Ascending aorta (tissue), 1 donor: ENCODE measurements around the gene BCL2L13.

GRCh38 chr22:16592867-16593186, 217 bp upstream of the CCT8L2 start:
- PRO-cap: no peak

- PRO-cap: no peak
Observed at GRCh38 chr22:17035854-17036698, 28.1 kb upstream of the GAB4 start.

GRCh38 chr22:17198421-17199078, 20.7 kb downstream of the ADA2 start:
- PRO-cap: no peak

- PRO-cap: no peak
Observed at GRCh38 chr22:17230053-17230723, 11.0 kb upstream of the ADA2 start.

- PRO-cap: no peak
Observed at GRCh38 chr22:17477319-17477999, 85.8 kb upstream of the SLC25A18 start.

GRCh38 chr22:17578135-17578826, 15.0 kb downstream of the SLC25A18 start:
- PRO-cap: no peak

DNA sequence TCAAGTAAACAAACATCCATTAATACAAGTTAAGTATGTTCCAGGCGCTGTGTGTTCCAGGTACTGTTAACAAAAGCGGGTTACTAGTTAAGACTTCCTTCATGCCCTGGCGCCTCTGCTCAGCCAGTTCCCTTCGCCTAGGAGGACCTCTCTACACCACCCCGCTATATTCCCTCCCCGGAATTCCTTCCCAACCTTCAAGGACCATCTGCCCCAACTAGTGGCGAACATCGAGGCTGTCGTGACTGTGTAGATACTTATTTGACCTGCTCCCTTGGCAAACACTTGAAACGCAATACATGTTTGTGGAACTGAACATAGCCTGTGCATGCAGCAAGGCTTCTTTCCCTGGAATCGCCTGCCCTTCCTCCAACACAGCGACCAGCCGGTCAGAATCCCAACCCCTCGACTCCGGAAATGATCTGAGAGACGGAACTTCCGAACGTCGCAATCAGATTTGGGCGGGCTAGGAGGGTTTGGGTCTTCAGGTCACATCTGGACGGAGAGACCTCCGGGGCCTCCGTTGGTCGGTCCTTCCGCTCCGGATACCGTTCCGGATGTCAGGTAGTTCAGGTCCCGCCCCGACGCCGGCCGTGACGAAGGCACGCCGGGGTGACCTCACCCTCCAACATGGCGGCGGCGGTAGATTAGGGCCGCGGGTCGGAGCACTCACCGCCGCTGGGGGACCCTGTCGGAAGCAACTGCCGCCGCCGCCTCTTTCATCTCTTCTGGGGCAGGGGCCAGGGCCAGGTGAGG, at the start of gene BCL2L13:
BCL2L13 (plus strand) TSS at position 621 of the 756 bp plus-strand sequence.
- PRO-cap: bidirectional peak, plus-strand start at position 645 of the sequence, minus-strand start at position 547 of the sequence

- PRO-cap: no peak
Observed at GRCh38 chr22:17701953-17702676, 63.6 kb downstream of the BCL2L13 start.

GRCh38 chr22:17739699-17740216, 34.5 kb downstream of the BID start:
- PRO-cap: no peak

- PRO-cap: no peak
Observed at GRCh38 chr22:17758016-17758645, 16.1 kb downstream of the BID start.

GRCh38 chr22:17773621-17774195, 561 bp downstream of the BID start:
- PRO-cap: no peak

- PRO-cap: no peak
Observed at GRCh38 chr22:17884011-17884533, 109.8 kb upstream of the BID start.

DNA sequence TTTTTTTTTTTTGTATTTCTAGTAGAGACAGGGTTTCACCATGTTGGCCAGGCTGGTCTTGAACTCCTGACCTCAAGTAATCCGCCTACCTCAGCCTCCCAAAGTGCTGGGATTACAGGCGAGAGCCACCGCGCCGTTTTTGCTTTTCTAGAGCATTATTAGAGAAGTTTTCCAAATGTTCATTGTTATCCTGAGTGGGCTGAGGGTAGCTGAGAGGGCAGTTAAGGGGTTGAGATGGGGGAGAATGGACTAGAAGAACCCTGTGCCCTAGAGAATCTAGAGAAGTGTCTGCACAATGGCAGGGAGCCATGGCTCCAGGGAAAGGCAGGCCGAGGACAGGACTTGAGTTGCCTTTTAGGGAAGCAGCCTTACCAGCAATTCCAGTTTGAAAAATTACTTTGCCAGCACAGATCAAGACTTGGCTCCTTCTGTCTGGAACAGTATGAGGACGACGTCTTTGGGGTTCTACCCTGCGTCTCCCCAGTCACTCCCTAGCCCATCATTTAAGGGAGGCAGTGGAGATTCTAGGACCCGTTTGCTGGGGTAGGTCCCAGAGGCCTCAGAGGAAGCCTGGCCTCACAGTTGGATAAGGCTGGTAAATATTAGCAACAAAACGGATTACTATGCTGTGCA, 25.7 kb upstream of the MICAL3 start:
- PRO-cap: no peak

DNA sequence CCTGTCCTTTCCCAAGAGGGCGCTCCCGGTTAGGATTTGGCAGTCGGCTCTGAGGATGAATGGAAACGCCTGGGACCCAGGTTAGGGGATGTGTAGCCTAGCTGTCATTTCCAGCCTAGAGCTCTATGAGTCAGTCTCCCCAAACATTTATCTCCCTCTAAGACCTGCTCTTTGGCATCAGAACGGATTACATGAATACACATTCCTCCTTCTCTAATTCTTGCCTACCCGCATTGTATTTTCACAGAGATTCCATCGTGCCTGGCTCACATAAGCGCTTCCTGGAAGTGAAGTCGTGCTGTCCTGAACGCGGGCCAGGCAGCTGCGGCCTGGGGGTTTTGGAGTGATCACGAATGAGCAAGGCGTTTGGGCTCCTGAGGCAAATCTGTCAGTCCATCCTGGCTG, 7.3 kb downstream of the USP18 start:
- PRO-cap: no peak

DNA sequence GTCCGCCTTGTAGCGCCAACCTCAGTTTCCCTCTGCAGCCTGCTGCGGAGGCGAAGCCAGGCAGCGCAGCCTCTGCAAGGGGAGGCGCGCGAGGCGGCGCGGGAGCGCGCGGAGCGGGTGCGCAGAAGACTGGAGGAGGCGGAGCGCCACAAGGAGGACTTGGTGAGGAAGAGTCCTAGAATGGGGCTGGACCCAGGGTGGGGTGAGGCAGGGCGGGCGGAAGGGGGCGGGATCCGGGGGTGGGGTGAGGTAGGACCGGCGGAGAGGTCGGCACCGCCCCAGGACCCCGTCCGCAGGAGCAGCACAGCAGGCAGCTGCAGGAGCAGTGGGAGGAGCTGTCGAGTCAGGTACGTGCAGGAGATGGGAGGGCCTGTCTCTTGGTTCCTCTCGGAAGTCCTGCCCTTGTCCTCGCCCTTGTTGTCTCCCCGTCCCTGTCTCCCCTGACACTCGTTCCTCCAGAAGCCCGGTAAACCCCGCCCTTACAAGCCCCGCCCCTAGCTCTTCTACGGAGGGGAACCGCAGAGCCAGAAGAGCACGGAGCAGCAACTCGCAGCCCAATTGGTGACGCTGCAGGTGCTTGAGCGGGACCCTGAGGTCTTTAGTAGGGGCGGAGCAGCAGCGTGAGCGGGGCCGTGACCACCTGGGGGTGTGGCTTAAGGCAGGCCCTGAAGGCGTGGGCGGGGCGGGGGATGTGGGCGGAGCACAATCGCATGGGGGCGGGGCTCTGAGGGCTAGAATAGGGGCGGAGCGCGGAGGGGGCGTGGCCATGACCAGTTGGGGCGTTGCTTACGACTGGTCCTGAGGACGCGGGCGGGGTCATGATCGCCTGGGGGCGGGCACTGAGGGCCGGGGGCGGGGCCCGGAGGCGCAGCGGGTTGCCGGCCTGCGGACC, 1.2 kb downstream of the TMEM191B start:
- PRO-cap: no peak

GRCh38 chr22:18577924-18578300, 33.8 kb downstream of the RIMBP3 start:
- PRO-cap: no peak

DNA sequence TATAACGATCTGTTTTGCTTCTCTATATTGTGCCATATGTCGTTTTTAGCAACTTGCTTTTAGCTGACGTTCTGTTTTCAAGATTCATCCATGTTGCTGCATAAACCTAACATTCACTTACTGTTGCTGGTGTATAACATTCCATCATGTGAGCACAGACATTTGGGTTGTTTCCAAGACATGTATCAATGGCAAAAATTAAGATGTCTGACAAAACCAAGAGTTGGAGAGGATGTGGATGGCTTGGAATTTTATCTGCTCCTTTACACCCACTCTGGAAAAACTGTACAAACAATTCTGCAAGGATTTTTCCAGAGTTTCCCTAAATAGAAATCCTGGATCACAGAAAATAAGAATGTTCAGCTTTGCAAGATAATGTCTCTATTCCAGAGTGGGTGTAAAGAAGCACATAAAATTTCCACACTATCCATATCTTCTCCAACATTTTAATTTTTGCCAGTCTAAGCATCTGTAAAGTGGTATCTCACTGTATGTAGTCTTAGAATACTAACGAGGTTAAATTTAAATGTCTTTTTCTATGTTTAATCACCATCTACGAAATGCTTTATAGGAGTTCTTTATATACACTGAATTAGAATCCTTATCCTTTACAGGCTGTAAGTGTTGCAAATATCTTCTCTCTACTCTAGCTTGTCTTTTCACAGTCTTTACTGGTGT, 40.7 kb downstream of the DGCR2 start:
- PRO-cap: no peak

GRCh38 chr22:19197484-19198491, 19.3 kb upstream of the SLC25A1 start:
- PRO-cap: no peak

DNA sequence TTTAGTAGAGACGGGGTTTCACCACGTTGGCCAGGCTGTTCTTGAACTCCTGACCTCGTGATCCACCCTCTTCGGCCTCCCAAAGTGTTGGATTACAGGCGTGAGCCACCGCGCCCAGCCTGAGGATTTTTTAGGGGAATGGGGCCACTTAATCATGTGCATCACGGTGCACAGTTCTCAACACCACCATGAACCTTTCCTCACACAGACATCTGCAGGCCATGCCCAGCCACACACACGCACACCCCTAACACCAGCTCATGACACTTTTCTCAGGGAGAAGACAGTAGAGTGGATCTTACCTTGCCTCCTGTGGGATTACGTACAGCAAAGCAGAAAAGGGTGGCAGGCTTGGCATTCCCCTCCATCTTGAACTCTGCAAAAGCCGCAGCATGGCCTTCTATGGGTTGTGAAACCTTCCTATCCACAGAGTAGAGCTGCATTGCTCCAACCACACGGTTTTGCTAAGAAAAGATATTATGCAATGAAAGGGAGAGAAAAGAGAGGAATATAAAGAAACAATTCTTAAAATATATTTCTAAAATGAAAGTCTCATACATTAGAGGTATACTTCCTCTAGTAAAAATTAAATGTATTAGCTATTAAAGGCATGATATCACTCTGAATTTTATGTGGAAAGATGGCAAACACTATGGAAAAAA, 48.9 kb downstream of the CLTCL1 start:
- PRO-cap: no peak

DNA sequence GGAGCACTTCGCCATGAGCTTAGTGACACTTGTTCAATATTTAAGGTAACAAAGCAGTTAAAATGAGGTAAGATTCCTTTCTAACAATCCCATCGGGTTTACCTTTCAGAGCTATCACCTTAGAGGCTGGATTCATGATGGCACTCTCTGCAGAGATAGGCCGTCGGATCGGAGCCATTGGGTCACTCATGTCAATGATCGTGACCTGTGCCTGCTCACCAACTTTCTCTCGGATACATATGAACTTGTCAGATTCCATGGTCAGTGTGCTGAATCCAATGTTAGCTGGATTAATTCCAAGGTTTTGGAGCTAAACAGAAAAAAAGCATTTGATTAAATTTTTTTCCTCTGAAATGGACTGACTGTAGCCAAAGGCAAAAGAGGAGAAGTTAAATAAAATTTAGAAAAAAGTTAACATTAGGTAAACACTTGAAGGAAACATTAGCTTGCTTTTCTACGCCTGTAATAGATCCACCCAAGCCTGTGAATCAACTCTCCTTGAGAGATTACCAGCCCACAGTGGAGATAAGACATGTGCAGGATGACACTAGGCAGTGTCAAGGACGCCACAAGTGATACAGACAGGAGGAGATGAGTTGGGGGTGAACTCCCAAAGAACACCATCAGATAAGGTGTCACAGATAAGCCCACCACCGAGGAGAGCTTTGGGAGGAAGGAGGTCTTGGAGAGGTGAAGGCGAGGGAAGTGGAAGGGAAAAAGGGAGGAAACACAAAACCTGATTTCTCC, 15.8 kb downstream of the CLTCL1 start:
- PRO-cap: no peak